Measurements from ENCODE around the genes RPS6KB1, PPM1D and TBX2.

DNA sequence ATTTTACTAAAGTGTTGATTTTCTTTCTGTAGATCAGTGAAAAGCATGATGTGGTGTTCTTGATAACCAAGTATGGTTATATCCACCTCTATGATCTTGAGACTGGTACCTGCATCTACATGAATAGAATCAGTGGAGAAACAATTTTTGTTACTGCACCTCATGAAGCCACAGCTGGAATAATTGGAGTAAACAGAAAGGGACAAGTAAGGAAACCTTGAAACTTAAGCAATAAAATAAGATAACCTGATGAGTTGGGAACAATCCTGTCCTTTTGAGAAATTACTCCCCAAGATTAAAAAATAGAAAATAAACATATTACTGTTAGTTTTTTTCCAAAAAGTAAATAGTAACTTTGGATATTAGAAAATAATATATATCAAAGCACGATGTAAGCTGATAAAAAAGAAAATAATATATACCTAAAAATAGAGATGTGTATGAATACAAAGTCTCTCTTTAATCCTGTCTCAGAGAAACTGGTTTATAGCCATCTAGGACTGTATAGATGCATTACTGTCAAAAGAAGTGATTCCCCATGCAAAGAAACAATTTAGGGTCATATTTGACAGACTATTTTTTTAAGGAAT lies 36.2 kb downstream of the CLTC start:
- PRO-cap, result no peak

DNA sequence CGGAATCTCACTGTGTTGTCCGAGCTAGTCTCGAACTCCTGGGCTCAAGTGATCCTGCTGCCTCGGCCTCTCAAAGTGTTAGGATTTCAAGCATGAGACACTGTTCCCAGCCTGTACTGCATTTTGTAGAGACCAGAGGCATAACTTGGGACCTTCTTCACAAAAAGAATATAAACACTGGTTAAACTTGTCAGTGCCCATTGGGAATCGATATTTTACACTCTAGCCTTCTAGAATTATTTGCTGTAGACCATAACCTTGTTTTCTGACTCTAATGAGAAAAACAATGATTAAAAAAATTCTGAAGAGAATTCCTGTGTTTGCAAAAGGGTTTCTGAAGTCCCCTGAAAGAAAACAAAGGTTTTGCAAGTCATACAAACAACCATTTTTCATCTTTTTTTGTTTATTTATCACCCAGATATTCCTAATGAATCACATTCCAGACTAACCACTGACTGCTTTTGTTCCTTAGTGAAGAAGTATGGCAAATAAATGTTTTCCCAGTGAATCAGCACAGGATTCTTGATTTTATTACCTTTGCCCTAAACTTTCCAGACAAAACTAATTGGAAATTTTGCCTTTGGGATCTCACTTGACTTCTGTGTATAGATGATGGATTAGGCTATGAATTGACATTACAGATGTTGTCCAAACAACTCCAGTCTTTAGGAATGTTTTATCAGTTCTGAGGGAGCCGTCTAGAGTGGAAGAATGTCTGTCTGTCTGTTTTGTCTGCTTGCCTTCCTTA lies 48.6 kb downstream of the VMP1 start:
- PRO-cap, result no peak

DNA sequence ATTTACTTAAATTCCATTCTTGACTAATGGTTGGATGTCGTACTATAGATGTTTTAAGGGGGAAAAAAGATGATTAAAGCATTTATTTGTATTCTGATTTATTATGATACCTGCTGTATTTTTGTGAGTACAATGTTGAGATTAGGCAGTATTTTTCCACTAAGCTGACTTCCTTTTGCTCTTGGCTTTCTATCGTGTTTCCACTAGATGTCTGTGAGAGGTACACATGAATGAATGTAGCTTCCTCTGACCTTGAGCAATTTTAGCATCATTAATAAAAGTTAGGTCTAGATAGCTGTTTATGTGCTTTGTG lies 75.7 kb downstream of the VMP1 start:
- PRO-cap, result no peak

- PRO-cap, result no peak
Measured at GRCh38 chr17:59804878-59805578, 87.7 kb downstream of the TUBD1 start.

DNA sequence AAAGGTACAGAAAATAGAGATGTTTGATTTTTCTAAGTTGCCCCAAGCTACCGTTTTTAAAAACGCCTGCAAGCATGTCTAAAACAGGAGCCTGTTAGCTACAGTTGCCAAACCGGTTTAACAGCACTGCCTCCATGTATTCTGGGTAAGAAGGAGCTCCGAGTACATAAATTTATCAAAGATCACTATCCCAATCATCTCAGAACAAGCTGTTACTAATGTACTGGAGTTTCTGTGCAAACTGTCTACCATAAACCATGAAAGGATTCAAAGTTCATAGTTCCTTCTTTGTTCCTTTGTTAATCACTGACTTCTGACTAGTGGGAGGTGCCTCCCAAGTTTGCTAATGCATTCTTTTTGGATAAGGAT lies 55.4 kb downstream of the TUBD1 start:
- PRO-cap, result bidirectional peak, plus-strand start outside the sequence, minus-strand start at position 319 of the sequence

DNA sequence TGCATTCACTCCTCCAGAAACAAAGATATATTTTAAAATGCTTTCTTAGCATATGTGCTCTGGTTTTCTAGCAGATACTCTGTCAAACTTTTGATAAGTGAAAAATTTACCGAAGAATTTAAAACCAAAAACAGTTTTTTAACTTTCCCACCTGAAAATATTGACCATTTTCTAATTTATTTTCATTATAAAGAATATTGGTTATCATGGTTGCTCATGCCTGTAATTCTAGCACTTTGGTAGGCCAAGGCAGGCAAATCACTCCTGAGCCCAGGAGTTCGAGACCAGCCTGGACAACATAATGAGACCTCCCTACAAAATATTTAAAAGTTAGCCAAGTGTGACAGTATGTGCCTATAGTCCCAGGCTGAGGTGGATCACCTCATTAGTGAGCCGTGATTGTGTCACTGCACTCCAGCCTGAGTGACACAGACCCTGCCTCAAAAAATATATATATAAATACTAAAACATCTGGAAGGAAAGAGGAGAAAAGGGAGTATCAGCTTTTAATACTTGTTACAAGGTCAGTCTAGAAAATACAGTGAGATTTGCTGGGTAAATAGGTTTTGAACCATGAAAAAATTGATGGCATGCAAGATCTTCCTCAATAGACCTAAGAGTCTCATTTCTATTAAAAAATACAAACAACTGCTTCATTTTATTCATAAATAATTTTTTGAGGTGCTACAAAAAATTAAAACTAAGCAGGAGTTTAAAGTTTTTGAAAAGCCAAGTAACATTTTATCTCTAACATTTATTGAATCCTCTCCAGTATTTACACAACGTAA lies 47.8 kb downstream of the TUBD1 start:
- PRO-cap, result no peak

DNA sequence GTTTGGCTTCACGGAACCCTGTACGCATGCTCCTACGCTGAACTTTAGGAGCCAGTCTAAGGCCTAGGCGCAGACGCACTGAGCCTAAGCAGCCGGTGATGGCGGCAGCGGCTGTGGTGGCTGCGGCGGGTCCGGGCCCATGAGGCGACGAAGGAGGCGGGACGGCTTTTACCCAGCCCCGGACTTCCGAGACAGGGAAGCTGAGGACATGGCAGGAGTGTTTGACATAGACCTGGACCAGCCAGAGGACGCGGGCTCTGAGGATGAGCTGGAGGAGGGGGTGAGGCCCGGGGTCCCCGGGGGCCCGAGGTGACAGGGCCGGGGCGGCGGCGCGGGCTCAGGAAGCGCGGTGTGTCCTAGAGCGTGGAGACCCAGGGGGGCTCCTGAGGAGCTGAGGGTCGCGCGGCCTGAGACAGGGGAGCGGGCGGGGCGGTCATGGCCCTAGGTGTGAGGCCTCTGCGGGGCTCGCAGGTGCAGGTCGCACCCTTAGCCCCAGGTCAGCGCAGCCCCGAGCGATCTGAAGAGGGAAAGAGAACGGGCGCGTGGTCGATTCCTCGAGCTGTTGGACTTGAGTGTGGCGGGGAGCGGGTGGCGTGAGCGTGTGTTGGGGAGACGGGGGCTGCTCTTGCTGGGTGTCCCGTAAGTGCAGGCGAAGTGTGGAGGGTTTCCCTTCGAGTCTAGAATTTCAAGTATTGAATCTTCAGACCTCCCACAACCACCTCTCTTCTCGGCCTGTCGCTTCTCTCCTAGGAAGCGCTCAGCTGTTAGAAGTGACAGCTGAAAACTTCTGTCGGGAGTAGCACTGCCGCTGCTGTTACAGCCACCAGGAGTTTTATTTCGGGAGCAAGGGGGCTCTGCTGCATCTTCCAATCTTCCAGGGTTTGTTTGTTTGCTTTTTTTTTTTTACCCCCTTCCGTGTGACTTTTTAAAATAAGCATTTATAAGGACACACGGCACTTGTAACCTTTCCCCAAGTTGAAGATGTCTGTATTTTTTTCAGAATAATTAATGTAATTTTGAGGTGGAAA lies at the start of gene RPS6KB1:
TSS of gene RPS6KB1 (plus strand) at position 76 of the 1,028 bp plus-strand sequence.
- PRO-cap, result bidirectional peak, plus-strand start at position 72 of the sequence, minus-strand start outside the sequence

- PRO-cap, result no peak
Measured at GRCh38 chr17:60089484-60089747, 10.7 kb upstream of the HEATR6 start.

DNA sequence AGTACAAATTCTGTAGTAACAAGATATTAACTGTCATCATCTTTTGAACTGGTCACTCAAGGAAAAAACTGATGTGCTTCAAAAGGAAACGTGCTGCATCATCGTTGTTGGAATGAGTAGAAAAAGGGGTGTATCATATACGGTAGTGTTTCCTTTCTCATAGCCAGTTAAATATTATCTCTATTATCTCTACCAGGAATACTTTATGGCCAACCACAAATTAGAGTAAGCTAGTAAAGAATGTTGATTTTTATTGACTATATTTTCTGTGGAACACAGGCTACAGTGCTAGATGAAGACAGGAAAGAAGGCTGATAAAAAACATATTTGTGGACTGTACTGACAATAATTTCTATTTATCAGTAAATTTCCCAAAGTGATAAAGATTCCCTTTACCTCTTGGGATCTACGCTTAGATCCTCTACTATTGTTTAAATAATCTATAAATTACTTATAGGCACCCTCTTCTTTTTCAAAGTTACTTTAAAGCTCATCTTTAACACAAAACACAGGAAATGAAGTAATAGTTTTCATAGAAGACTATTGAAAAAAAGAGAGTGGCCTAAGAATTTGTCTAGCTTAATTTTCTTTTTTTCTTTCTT lies 37.7 kb downstream of the CA4 start:
- PRO-cap, result no peak

- PRO-cap, result bidirectional peak, plus-strand start at chr17:60600242, minus-strand start at chr17:60600009
Measured at GRCh38 chr17:60600128-60601145, at the start of gene PPM1D. Gene PPM1D, plus strand, starts transcription at chr17:60600193.

- PRO-cap, result no peak
Measured at GRCh38 chr17:60625835-60626034, 25.7 kb downstream of the PPM1D start.

GRCh38 chr17:61199941-61200623 lies 199.6 kb upstream of the TBX2 start:
- PRO-cap, result no peak

- PRO-cap, result no peak
Measured at GRCh38 chr17:61219289-61219900, 180.2 kb upstream of the TBX2 start.

DNA sequence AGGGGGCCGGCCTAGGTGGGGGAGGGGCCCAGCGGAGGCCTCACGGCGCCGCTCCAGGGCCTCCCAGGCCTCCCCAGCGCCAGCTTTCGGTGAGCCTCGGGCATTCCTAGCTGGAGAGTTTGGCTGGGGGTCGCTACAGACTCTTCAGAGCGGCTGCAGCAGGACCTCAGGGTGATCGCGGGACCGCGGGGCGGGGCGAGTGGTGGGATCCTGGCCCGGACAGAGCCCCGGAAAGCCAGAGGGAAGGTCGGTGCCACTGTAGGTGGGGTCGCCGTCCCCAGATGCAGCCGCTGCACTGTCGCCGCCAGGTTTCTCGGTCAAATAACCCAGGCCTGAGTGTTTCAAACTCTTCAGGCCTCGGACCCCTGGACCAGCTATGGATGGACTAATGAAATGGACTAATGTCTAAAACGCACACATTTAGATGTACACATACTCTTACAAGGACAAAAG lies 2.2 kb upstream of the TBX2 start:
- PRO-cap, result bidirectional peak, plus-strand start at position 147 of the sequence, minus-strand start outside the sequence; unidirectional peak, plus-strand start at position 238 of the sequence

DNA sequence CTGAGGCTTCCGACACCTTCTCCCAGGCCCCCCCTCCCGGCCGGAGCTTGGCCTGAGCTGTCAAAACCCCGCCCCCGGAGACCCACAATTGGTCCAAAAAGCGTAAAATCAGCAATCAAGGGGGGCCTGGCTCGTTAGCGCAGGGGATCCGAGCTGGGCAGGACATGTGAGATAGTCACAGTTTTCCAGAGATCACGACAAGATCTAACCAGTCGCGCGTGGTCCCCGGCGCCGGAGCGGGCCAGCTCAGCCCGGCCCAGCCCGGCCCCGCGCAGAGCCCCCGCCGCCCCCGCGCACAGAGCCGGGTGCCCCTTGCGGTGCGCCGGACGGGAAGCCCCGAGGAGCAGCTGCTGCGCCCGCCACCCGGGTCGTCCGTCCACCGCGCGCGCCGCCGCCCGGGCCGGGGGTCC lies at the start of gene TBX2:
TSS of gene TBX2 (plus strand) at position 134 of the 410 bp plus-strand sequence.
- PRO-cap, result bidirectional peak, plus-strand start at position 211 of the sequence, minus-strand start outside the sequence

DNA sequence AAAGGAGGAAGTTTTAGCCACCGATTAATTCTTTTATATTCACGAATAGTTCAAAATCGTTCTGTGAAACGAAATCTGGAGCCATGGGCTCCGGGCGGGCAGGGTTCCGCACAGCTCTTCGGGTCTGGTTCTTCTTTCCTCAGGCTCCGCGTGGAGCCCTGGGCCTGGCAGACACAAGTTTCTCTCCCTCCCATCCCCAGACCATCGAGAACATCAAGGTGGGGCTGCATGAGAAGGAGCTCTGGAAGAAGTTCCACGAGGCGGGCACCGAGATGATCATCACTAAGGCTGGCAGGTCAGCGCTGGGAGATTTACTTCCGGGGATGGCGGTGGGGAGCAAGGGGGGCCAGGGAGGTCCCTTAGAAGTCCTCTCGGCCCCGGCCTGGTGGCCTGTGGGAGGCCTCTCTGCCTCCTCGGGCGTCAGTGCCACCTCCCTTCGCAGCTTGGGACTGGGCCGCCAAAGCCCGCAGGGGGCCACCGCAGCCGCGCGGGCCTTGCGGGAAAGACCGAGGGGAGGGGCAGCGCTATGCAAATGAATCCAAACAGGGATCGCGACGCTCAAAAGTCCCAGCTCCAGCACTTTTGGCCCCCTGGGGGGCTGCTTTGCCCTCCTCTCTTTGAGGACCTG lies 5.2 kb downstream of the TBX4 start:
- PRO-cap, result no peak

- PRO-cap, result no peak
Measured at GRCh38 chr17:61479855-61480412, 27.7 kb downstream of the TBX4 start.

GRCh38 chr17:62063967-62064299 lies 1.1 kb downstream of the MED13 start:
- PRO-cap, result unidirectional peak, plus-strand start at chr17:62064232

DNA sequence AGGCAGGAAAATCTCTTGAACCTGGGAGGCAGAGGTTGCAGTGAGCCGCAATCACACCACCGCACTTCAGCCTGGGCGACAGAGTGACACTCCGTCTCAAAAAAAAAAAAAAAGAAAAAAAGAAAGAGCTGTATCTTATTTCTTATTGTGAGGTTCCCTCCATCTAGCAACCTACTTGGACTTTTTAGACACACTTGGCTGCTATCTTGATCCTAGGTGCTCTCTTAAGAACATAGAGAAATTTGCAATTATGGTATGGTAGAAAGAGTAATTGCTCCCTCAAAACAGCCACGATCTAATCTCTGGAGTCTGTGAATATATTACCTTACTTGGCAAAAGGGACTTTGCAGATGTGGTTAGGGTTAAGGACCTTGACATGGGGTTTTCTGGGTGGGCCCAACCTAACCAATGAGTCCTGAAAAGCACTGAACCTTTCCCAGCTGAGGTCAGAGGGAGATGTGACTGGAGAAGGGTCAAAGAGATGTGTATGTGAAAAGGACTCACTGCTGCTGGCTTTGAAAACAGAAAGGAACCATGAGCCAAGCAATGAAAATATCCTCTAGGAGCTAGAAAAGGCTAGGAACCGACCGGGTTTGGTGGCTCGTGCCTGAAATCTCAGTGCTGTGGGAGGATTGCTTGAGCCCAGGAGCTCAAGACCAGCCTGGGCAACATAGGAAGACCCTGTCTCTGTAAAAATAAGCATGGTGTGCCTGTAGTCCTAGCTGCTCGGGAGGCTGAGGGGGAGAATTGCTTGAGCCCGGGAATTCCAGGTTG lies 26.7 kb upstream of the MED13 start:
- PRO-cap, result no peak

DNA sequence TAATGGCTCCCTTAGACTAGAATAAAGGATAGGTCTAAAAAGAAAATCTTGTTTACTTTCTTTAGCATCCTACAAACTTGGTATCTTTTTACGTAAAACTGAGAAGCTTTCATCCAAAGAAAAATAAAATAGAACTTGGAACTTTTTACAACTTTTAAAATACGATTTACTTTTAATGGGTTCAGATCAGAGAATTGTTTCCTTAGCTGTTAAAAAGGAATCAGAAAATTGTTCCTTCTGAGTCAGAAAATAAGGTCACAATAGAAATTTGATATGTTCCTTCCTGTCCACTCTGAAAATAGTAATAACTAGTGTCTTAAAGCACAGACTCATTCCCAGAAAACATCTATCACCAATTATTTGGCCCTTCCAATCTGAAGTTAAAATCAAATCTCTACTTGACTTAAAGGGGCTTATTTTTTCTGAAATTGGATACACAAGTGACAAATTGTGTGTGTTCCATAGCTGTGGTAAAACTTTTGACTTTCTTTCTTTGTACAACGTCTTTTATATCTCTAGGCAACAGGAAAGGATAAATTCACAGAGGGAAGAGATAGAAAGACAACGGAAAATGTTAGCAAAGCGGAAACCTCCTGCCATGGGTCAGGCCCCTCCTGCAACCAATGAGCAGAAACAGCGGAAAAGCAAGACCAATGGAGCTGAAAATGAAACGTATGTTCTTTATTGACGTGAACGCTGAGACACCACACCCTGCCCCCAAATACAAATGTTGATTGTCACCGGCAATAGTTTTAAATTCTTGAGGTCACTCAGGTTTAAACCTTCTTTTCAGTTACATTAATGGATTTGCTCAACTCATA lies 54.6 kb upstream of the MRC2 start:
- PRO-cap, result no peak

All from ileum (tissue), 1 donor.